Placental epithelial cell (primary cell): ENCODE measurements around a stretch of chr18.

- CAGE, long polyA plus RNA, result no peak
Observed at GRCh38 chr18:59980412-59980649, 80.5 kb downstream of the PMAIP1 start.

DNA sequence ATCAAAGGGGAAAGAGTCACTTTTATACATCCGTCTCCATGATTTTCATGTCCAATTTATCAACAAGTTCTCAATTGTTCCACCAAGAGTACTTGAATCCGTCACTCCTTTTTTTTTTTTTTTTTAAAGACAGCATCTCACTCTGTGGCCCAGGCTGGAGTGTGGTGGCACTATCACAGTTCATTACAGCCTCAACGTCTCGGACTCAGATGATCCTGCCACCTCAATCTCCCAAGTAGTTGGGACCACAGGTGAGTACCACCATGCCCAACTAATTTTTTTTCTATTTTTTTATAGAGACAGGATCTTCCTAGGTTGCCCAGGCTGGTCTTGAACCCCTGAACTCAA is 240.7 kb downstream of the RNF152 start:
- CAGE, long polyA plus RNA, result no peak

DNA sequence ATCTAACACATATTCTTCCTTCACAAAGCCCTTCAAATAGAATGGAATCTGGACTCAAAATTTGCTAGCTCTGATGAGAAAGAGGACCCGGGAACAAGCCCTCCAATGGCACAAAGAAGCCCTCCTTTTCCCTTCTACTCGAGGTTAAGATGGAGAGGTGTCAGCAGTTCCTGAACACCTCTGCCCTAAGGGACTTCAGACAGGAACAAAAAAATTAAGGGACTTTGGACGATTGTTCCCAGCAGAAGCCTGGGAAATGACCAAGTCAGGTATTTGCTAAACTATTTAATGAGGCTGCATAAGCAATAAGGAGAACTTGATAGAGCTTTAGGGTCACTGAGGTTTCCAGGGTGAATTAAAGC is 157.4 kb downstream of the RNF152 start:
- CAGE, long polyA plus RNA, result no peak

GRCh38 chr18:61900536-61900993 is 7.8 kb upstream of the RNF152 start:
- CAGE, long polyA plus RNA, result no peak

DNA sequence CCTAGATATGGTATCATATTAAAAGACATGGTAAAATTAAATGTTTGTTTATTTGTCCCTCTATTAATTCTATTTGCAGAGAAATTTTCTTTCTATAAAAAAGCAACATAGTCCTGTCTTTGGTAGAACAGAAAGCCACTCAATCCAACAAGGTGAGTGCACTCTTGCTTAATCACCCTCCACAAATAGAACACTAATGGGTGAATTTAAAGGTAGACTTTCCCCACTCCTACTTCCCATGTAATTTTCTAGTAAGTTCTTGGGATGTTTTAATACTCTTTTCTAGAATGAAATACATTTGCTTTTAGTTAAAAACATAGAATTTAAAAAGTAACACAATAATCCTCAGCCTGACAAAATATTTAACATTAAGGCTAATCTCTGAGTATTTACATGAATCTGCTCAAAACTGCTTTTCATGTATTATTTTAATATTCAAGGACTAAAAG is 97.6 kb downstream of the PIGN start:
- CAGE, long polyA plus RNA, result no peak

DNA sequence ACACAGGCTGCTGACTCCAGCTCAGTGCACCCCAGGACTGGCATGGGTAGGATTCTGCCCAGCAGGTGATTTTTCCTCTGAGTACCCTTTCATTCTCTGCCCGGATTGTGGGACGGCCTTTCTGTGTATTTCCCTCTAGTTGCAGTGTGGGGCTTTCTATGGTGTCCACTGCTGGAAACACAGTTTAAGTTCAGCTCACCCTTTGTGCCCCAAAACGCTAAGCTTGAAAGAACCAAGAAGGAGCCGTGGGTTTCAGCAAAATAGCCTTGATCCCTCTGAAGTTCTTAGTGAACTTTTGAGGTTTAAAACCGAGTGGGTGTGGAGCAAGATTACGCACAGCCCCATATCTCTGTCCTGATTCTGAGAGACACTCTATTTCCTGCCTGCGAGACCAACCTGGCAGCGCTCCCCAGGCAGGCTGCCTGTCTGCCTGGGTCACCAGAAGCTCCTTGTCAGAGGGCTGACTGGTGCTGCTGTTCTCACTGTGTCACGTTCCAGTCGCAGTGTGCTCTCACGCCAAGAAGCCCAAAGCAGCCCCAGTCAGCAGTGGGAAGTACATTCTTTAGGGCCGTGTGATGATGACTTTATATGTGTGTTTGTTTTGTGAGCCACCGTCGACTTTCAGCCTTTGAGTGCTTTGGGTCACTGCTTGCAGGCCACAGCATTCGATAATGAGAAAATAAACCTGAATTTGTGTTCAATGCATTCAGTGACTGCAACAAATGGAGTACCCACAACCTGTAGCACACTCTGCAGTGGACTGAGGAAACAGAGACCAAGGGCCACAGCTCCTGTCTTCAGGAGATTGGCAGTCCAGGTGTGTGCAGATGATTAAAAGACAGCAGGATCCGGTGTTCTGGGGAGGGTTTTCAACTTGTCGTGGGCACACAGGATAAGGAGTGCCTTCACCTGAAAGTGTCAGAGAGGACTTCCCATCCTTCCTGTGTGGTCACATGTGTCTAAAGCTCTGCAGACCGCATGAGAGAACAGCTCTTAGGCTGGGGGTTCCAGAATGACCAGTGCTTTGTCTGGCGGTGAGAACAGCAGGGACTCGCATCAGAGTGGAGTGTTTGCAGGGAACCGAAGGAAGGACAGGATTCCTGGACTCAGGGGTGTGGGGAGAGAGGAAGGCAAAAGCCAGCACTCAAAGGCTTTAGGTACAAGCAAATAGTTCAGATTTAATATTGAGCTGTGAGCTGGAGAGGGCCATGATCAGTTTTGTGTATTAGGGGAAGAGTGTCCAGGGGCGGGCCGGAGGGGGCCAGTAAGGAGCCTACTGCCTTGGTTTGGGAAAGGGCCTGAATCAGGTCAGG is 4.7 kb downstream of the TNFRSF11A start:
- CAGE, long polyA plus RNA, result no peak

GRCh38 chr18:62420048-62420484 is 95.0 kb downstream of the TNFRSF11A start:
- CAGE, long polyA plus RNA, result no peak

- CAGE, long polyA plus RNA, result no peak
Observed at GRCh38 chr18:62425413-62426217, 97.2 kb upstream of the ZCCHC2 start.

GRCh38 chr18:62436601-62437103 is 86.2 kb upstream of the ZCCHC2 start:
- CAGE, long polyA plus RNA, result no peak

GRCh38 chr18:62506596-62507172 is 16.1 kb upstream of the ZCCHC2 start:
- CAGE, long polyA plus RNA, result no peak

DNA sequence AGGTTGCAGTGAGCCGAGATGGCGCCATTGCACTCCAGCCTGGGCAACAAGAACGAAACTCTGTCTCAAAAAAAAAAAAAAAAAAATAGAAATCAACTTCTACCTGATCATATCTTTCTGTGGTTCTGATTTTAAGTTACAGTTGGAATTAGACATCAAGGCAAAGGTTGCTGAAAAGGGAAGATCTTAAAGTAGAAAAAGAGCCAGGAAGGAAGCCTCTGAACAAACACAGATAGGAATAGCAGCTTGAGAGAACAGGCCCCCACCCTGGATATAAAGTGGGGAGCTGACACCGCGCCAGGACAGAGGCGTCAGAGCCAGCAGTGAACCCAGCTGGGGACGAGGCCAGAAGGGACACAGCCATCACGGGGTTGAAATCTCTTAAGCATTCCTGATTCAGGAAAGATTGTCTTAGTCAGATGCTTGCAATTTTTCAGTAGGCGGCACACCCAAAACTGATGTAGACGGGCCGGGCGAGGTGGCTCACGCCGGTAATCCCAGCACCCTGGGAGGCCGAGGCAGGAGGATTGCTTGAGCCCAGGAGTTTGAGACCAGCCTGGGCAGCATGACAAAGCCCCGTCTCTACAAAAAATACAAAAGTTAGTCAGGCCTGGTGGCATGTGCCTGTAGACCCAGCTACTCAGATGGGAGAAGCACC is 93.8 kb upstream of the PHLPP1 start:
- CAGE, long polyA plus RNA, result no peak

DNA sequence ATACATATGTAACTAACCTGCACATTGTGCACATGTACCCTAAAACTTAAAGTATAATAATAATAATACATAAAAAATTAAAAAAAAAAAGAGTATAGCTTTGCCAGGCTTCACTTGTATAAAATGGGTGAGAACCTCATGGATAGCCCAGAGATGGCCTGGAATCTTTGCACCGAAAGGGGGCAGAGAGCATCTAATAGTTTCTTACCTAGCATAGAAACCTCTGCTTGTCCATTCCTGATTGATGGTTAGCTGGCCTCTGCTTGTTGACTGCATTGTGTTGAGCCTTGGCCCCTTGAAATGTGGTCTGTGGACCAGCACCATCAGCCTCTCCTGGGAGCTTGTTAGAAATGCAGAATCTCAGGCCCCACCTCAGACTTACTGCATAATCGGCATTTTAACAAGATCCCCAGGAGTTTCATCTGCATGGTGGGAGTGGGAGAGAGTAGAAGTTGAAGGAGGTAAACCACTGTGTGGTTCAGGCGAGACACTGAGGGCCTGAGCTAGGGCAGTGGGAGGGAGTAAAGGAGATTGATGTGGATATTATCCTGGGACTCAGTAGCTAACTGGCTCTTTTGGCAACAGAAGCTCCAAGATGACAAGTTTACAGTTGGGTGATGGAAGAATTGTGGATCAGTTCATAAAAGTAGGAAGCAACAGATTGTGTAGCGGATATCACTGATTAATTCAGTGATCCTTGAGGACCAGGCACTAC is 20.7 kb downstream of the PHLPP1 start:
- CAGE, long polyA plus RNA, result no peak

DNA sequence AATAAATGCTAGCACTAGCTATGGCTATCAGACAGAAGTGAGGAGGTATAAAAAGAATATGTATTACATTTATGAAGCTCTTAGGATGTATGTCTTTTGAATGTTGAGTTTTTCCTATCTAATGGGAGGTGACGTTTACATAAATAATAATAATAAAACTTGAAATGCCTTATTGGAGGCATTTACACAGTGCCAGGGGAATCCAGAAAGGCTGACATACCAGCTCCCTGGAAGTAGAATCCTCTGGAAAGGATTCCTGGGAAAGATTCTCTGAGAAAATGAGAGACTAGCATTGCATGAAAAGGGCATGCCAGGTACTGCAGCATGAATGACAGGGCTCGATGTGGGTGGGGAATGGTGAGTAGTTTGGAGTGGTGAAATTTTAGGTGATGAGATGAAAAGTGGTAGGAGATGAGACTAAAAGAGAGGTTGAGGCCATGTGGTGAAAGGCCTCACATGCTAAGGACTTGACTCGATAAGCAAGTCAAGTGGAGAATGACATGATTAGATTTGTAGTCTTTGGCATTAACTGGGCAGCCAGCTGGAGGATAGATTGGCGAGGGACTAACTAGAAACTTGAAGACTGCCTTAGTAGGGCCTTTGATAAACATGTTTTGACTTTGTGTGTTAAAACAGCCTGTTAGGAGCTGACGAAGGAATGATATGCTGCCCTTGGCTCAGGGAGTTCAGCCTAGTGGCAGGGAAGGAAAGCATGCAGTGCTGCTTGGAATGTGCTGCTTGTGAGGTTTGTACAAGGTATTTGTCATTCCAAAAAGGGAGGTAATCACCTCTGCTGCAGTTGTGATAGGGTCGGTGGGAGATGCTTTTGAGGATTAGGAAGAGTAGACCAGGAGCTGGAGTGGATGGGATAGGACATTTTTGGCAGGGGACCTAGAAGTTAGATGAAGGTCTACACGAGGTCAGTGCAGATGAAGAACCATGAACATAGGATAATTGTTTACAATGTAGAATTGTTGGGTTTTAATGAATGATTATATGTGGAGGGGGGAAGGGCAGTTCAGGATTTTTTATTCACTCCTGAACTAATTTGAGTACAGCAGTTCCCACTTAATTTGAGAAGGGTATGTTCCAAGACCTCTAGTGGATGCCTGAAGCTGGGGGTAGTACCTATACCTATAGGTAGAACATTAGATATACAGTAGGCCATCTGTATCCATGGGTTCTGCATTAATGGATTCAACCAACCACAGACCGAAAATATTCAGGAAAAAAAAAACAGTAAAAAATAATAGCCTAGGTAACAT is 22.0 kb downstream of the PHLPP1 start:
- CAGE, long polyA plus RNA, result no peak

- CAGE, long polyA plus RNA, result no peak
Observed at GRCh38 chr18:63074748-63075436, 244.7 kb downstream of the BCL2 start.

- CAGE, long polyA plus RNA, result no peak
Observed at GRCh38 chr18:63158943-63159619, 160.5 kb downstream of the BCL2 start.

- CAGE, long polyA plus RNA, result no peak
Observed at GRCh38 chr18:63225973-63226447, 93.6 kb downstream of the BCL2 start.

DNA sequence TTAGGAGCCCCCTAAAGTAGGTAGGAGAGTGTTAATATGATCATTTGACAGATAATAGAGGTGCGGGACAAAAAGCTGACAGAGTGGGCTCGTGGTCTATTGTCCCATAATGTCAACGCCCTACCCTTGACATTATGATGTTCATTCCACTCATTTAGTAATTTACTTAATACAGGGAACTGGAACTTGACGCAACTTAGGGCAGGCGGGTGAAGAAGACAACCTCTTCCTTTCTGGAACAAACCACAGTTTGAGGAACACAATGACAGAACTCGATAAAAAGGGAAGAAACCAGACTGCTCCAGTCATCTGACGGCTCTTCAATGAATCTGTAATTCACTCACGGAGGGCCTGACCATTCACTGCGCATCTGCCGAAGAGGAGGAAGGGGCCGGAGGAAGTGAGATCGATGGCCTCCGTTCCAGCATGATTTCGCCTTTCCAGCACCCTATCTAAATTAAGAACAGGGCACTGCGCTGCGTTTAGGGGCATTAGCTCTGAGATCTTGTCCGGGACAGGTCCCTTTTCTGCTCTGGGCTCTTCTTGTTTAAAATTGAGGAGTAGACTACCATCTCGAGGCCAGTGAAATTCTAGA is 83.1 kb downstream of the BCL2 start:
- CAGE, long polyA plus RNA, result no peak

- CAGE, long polyA plus RNA, result no peak
Observed at GRCh38 chr18:63285305-63285870, 34.2 kb downstream of the BCL2 start.

GRCh38 chr18:63299503-63300518 is 19.8 kb downstream of the BCL2 start:
- CAGE, long polyA plus RNA, result no peak

DNA sequence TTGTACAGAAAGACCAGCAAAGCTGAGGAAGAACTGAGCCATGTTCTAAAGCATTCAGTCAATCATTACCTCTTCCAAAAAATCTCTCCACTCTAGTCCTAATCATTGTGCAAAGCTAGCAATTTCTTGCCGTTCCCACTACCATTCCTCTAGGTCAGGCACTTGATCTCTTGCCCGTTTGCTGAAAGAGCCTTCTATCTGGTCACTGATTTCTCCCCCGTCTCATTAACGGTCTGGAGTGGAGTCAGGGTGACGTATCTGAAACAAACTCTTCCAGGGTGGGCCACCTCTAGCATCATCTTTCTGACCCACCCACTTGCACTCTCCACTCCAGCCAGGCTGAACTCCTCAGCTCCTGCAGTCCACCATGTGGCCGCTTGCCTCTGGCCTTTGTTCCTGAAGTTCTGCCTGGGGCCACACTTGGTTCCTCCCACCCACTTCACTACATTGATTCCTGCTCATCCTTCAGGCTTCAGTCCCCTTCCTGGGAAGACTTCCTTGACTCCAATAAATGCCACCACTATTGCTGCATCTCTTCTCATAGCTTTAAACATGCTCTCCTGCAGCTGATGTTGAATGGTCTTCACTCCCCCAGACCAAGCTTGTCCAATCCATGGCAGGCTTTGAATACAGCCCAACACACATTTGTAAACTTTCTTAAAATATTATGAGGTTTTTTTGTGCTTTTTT is 13.3 kb downstream of the BCL2 start:
- CAGE, long polyA plus RNA, result no peak